Thoracic aorta (tissue), 1 donor: ENCODE measurements around a stretch of chr11.

DNA sequence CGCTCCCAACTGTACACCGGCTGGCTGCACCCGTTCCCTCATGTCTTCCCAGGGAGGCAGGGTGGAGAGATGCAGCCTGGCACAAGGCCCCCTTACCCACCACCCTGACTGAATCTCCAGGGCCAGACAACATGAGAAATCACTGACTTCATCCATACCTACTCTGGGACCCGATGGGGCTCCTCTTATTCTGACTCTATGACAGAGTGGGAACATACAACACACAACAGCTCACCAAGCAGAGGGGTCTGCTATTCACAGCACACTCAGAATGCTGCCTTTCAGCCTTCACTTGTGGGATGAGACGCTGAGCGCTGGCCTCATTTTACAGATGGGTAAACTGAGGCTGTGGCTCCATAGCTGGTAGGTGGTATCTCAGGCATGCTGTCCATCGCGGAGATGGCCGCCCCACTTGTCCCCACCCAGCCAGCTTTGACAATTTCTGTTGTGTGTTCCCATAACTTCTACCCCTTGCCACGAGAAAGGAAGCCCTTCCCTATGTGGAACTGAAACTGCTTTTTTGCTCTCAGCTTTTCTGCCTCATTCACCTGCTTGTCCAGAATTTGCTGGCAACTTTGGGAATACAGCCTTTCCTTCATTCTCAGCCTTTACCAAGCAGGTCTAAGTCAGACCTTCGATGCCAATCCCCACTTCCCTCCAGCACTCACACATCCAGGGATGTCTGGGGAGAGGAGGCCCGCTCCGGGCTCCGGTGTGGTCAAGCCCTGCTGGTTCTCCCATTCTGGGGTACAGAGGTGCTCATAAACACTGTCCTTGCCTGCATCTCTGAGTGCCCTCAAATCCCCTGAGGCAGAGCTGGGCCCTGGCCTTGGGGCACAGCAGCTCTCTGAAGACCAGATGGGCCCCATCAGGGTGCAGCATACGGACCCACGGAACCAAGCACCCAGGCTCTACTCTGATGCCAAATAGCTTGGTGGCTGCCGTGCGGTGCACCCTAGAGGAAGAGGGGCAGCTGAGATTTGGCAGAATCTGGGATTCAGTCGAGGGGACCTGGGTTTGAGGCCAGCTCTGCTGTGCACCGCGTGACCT, 36.0 kb upstream of the NNMT start:
- RAMPAGE, long total RNA: no peak

DNA sequence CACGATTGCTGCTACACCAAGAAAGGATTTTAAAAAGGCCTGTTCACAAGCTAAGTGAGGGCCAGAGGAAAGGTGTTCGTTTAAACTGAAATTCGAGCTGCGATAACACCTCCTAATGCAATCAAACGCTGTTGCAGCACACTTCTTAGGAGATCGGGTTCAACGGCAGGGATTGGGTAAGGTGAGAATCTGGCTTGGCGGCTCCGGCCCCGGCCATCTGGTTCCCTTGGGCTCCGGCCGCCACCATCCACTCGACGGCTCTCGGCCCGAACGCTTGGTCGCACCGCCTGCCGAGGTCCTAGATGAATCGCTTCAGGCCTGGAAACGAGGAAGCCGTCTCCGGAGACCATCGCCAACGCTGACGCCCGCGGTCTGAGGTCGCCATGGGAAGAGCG, 434 bp downstream of the C11orf71 start:
- RAMPAGE, long total RNA: no peak

DNA sequence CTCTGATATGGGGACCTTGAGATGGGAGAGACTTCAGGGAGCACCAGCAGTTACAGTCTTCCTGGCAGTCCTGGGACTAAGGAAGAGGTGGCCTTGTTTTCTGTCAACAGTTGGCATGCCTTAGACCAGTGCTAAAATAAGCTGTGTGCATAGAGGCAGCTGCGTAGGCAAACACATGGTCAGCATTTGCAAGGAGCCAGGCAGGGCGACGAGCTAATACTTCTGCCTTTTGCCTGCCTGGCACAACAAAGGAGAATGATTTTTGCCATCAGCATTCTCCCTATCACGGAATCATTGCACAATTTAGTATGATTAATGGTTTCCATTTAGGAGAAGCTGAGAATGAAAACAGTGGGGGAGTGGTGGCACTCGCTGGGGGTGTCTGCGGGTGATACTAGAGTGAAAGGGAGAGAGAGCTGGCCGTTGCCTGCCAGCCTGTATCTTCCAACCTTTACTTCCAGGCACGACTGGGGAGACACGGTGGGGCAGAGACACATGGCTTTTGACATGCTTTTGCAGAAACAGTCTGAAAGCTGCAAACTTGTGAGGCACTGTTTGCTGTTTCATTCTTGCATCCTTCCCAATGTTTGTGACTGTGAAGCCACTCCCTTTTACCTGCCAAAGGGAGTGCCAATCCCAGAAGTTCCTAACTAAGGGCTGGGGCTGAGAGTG, 335.9 kb downstream of the CADM1 start:
- RAMPAGE, long total RNA: no peak

GRCh38 chr11:115523934-115524333, 19.7 kb upstream of the CADM1 start:
- RAMPAGE, long total RNA: no peak

DNA sequence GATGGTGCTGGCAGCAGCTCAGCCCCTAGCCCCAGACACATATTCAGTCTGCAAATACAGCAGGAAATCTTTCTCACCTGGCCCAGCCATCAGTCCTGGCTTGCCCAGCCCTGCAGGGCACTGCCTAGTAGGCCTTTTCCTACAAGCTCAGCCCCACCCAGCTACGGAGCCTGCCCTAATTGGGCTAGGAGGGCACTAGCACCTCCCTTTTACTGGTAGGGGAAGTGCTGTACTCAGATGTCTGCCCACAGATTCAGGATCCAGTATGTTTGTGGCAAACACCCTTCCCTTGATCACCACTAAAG, 257.1 kb upstream of the CADM1 start:
- RAMPAGE, long total RNA: no peak

GRCh38 chr11:115930945-115931632, 426.9 kb upstream of the CADM1 start:
- RAMPAGE, long total RNA: no peak

DNA sequence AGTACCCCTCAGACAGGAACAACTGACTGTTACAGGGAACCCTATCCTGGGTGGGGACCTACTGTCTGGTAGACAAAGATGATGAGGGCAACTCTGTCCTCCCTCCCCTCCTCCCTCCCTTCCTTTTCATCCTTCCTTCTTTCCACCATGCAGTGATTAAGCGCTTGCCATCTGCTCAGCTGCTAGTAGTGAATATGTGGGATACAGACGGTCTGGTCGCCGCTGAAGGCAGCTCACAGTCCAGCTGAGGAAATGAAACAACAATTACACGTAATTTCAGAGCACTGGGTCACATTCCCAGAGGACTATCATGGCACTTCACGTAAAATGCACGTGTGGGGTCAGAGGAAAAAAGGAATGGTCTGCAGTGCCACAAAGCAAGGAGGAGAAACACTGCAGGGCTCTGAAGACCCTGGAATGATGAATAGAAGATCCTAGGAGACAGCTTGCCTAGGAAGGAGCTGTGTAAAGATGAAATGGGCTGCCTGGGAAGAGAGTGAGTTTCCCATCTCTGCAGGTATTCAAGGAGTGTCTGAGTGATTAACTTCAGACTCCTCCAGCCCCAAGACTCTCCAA, 597.0 kb downstream of the BUD13 start:
- RAMPAGE, long total RNA: no peak

- RAMPAGE, long total RNA: no peak
Observed at GRCh38 chr11:116339354-116339872, 433.4 kb downstream of the BUD13 start.

GRCh38 chr11:116445374-116445933, 327.3 kb downstream of the BUD13 start:
- RAMPAGE, long total RNA: no peak

GRCh38 chr11:116660927-116661476, 111.8 kb downstream of the BUD13 start:
- RAMPAGE, long total RNA: no peak

GRCh38 chr11:116840669-116841352, 3.4 kb upstream of the APOA1 start:
- RAMPAGE, long total RNA: no peak

- RAMPAGE, long total RNA: no peak
Observed at GRCh38 chr11:116849931-116850874, 12.8 kb upstream of the APOA1 start.

DNA sequence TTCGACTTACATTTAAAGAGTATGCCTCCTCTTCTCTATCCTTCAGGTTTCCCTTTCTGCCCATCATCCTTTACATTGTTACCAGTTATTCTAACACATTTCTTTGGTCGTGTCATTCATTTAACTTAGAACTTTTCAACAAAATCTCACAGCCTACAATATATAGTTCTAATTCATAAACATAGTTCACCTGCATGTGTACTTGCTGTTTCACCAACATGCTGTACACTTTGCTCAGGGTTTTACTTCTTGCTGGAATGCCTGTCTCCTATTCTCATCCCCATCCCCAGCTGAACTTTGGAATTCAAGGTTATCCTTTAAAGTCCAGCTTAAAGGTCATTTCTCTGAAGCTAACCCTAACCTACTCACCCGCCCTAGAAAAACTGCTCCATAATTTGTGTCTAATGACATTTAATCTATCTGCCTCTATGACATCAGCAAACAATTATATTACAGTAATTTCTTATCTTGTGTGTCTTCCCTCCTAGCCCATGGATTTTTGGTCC, 99.3 kb upstream of the APOA1 start:
- RAMPAGE, long total RNA: no peak

GRCh38 chr11:117020786-117021719, 77.2 kb downstream of the SIK3 start:
- RAMPAGE, long total RNA: no peak

GRCh38 chr11:117044773-117045613, 53.2 kb downstream of the SIK3 start:
- RAMPAGE, long total RNA: no peak

DNA sequence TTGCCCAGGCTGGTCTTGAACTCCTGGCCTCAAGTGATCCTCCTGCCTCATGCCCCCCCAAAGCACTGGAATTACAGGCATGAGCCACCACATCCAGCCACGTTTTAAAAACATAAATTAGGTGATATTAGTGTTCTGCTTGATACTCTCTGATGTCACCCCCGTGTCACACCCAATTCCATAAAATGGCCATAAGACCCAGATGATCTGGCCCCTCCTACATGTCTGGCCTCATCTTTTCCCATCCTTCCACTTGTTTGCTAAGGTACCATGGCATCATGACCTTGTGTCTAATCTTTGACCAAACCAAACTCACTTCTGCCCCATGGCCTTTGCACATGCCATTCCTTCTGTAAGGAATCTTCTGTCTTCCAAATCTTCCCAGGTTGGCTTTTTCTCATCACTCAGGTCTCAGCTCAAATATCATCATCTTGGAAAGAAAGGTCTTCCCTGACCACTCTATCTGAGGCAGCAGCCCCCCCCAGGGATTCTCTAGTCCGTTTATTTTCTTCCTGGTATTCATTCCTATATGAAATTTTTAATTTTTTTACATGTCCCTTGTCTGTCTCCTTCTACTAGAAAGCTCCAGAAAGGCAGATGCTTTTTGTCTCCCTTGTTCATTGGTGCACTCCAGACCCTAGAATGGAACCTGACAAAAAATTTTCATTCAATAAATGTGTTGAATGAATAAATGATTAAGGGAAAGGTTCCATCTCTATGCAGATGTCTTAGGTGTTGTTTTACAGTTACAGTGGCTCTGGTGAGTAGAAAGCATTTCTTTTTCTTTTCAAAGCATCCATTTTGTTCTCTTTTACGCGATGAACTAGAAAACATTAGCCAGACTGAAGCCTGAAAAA, 6.0 kb downstream of the SIK3 start:
- RAMPAGE, long total RNA: no peak

GRCh38 chr11:117092859-117093606, 5.2 kb downstream of the SIK3 start:
- RAMPAGE, long total RNA: no peak

DNA sequence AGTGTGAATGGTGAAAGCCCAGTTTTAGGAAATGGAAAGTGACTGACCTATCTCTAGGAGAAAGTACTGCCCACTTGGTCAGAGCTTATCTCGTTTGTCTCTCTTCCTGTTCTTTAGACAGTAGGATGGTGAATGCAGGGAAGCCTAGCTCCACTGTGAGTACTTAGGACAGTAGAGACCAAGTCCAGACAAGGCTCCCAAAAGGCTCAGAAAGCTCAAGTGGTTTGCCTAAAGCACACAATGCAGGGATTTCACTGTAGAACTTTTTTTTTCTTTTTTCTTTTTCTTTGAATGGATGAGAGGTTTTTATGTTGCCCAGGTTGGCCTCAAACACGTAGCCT, 5.3 kb upstream of the SIDT2 start:
- RAMPAGE, long total RNA: no peak

DNA sequence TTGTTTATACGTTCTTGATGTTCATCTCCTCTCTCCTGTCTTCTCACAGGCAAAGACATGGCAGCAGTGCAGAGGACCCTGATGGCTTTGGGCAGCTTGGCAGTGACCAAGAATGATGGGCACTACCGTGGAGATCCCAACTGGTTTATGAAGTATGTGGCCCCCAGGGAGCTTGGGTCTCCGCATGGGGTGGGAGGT, 4.5 kb downstream of the TAGLN start:
- RAMPAGE, long total RNA: no peak

DNA sequence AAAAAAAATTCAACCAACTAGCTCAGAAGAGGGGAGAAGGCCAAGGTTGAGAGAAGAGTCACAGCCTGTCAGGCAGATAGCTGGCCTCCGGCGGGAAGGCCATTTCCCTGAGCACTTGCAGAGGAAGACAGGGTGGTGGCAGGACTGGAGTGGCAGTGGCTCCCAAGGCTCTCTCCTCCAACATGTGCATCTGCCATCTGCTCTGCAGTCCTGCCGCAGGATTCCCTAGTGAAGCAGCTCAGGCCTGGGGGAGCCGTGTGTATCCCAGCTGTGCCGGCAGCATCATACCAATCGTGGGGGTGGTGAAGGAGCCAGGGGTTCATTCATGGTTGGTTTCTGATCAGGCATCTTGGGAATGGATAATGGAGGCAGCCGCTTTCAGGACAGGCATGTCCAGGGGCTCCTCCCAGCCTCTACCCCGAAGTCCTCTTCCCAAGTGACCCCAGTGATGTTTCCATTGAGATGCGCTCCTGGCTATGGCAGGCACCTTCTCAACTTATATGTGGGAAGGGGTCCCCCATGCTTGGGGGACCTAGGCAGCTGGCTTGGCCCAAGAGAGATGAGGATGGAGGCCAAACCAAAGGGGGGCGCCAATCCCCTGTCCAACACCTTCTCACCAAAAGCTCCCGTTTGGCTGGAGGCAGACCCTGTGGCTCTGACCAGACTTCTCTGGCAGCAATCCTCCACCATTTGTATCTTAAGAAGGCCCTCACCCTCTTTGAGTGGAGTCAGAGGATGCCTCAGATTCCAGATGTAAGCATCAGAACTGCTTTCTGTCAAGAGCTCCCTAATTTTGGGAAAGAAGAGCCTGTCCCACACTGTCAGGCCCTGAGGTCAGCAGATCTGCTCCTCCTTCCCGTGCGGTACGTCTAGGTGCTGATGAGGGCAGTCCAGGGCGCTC, 6.2 kb downstream of the TAGLN start:
- RAMPAGE, long total RNA: no peak